Mesenchymal stem cell of adipose (primary cell): ENCODE measurements around a stretch of chr7.

- CAGE, long polyA plus RNA = no peak
These were observed 6.3 kb downstream of the INSIG1 start for GRCh38 chr7:155303962-155304415.

GRCh38 chr7:155316789-155317226 lies 19.1 kb downstream of the INSIG1 start:
- CAGE, long polyA plus RNA = no peak

- CAGE, long polyA plus RNA = no peak
These were observed 43.3 kb upstream of the EN2 start for GRCh38 chr7:155414689-155414961.

DNA sequence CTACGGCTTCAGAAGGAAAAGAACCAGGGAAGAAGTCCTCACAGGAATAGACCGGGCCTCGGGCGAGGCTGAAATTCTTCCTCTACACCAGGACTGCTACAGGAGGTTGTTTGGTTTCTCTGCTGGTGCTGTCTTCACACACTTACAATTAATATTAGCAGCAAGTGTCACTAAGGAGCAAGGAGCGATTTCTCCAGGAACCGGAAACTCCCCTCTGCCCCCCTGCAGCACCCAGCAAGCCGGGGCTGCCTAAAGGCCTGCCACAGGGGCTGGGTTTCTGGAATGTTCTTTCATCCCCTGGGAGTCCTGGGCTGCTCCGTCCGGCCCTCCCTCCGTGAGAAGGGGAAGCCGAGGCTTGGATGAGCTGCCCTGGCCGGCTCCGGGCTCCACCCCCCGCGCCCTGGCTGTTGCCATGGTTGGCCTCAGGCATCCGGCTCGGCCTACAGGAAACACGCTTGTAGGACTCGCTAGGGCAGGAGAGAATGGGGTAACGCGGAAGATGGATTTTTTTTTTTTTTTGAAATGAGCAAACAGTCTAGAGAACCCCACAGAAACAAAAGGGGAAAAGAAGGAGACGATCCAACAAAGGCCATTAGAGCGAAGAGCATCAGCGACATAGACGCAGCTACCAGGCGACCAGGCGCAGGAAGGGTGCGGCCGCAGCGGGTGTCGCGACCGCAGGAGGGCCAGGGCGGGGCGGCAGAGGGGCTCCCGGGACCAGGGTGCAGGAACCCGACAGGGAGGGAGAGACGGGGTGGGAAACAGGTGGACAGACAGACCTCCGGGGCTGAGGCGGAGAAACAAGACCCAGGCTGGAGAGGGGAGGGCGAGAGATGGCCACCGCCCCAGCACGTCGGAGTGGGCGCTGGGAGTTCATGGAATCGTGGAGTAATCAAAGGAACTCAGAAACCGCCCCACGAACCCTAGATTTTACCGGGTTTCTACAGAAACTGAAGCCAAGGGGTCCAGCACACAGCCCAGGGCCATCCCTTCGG lies 33.1 kb downstream of the EN2 start:
- CAGE, long polyA plus RNA = no peak

- CAGE, long polyA plus RNA = no peak
These were observed 40.1 kb downstream of the SHH start for GRCh38 chr7:155771917-155772889.

GRCh38 chr7:155808124-155808878 lies 4.0 kb downstream of the SHH start:
- CAGE, long polyA plus RNA = no peak

DNA sequence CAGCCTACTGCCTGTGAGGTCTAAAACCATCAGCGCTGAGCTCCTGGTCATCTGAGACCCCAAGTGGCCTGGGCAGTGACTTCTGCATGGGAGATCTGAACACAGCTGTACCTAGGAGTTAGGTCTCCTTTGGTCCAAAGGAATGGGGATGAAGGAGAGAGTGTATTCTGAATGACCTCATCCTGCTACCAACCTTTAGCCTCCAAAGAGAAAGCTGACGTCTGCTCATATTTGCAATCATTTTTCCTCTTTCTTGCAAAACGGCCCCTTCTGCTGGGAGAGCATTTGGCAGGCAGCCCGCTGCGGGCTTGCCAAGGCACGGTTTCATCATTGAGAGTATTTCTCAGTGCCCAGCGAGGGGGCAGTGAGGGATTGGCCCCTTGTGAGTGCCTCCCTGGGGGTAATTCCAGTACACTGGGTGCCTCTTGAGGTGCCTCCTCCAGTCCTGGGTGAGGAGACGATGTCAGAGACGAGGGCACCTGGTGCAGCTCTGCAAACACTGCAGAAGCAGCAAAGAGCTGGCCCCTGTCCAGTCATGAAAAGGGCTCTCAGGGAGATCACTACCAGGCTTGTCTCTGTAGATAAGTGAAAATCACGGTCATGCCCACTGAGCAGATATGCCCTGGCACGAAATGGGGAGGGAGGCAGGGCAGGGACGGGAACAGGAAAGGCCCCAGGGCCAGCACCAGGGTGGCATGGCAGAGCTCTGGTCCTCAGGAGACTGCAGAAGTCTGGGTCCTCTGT lies 48.6 kb upstream of the SHH start:
- CAGE, long polyA plus RNA = no peak

DNA sequence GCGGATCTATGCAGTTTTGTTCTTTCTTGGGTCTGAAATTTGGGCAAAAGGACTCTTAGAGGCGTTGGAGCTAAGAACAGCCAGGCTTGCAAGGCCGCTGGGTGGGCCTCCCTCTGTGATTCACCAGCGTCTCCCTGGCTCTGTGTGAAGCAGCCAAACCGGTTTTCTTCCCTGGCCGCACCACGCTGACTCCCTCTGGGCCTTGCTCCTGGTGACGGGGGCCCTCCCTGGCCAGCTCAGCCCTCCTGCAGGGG lies 109.7 kb upstream of the SHH start:
- CAGE, long polyA plus RNA = no peak

- CAGE, long polyA plus RNA = no peak
These were observed 148.7 kb upstream of the SHH start for GRCh38 chr7:155960756-155961570.

- CAGE, long polyA plus RNA = no peak
These were observed 150.1 kb upstream of the SHH start for GRCh38 chr7:155962240-155962843.

GRCh38 chr7:156368052-156368499 lies 272.5 kb upstream of the RNF32 start:
- CAGE, long polyA plus RNA = no peak

DNA sequence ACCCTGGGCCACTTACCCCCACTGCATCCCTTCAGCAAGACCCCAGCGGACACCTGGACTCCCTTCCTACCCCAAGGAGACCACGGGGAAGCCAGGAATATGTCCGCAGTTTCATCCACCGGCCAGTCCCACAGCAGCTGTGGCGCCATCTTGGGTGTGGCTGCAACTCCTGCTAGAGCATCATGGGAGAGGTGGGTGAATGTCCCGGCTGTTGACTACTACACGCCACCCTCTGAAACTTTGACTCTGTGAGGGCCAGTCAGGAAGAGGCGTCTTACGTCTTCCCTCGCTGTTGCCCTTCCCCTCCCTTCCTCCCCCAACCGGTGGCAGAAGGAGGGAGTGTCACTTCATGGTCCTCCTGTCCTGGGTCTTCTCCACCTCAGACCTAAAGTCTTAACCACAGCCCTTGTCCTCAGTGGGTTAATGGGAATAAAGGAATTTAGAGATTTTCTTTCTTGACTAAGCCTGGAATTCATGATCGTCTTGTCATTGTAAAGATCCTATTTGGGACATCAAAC lies 238.2 kb upstream of the RNF32 start:
- CAGE, long polyA plus RNA = no peak

DNA sequence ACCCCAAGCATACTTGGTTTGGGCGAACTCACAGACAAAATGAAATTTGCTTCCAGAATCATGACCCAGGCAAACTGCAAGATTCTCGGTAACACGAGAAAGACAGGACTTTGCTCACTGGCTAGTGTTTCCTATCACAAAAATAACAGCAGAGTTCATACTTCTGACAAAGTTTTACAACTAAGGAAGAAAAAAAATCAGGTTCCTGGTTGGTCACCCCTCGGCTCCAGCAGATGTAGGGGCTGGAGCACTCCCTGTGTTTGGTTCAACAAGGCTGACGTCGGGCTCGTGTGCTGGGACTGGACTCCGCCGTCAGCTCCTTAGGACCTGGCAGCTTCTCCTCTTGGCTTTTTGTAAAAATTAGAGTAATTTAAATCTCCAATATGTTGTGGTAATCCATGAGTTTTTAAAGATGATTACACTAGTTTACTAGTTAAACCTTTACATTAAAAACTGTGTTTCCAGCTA lies 115.7 kb upstream of the RNF32 start:
- CAGE, long polyA plus RNA = no peak

- CAGE, long polyA plus RNA = no peak
These were observed 31.6 kb upstream of the RNF32 start for GRCh38 chr7:156608791-156609552.

GRCh38 chr7:156682548-156683516 lies 42.3 kb downstream of the RNF32 start:
- CAGE, long polyA plus RNA = no peak

GRCh38 chr7:156861784-156862302 lies 31.1 kb downstream of the LMBR1 start:
- CAGE, long polyA plus RNA = no peak

DNA sequence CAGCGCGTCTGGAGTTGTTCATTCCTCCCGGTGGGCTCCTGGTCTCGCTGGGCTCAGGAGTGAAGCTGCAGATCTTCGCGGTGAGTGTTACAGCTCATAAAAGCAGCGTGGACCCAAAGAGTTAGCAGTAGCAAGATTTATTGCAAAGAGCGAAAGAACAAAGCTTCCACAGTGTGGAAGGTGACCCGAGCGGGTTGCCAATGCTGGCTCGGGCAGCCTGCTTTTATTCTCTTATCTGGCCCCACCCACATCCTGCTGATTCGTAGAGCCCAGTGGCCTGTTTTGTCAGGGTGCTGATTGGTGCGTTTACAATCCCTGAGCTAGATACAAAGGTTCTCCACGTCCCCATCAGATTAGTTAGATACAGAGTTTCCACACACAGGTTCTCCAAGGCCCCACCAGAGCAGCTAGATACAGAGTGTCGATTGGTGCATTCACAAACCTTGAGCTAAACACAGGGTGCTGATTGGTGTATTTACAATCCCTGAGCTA lies 19.7 kb downstream of the LMBR1 start:
- CAGE, long polyA plus RNA = no peak

DNA sequence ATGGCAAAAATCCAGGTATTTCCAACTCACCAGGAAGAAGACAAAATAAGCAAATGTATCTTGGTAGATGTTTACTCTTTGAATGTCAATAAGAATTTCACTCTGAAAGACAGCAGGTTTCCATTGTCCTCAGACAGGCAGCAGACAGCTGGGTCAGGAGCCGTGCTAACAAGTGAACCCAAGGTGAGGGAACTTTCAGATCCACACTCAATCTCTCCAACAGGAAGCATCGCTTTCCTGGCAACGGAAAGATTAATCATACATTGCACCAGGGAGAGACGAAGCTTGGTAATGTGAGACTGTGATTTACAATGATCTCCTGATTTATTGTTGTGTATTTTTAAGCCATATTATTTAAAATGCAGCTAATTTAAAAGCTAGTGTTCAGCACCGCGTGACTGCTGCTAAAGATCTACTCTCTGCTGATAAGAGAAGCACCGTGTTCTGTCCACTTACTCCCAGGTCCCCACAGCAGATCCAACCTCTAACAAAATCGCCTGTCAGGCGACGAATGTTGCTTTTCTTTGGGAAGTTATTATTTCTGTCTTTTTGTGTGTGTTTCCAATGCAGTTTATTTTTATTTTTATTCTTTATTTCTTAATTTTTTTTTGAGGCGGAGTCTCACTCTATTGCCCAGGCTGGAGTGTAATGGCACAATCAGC lies 17.4 kb upstream of the NOM1 start:
- CAGE, long polyA plus RNA = no peak

GRCh38 chr7:157194146-157194931 lies 55.6 kb downstream of the UBE3C start:
- CAGE, long polyA plus RNA = no peak

GRCh38 chr7:157220487-157220861 lies 81.7 kb downstream of the UBE3C start:
- CAGE, long polyA plus RNA = no peak